ENCODE measurements around a stretch of chr17.

- PRO-cap, 2 experiments = peak in 2 of 2 experiments; most common minus-strand start chr17:17228317 (in 2)
These were observed 8.8 kb downstream of the FLCN start for GRCh38 chr17:17227990-17228813.

GRCh38 chr17:17235900-17236962, 737 bp downstream of the FLCN start:
- PRO-cap, 2 experiments = peak in 1 of 2 experiments; most common plus-strand start chr17:17236098 (in 1)

GRCh38 chr17:17305218-17305861, 2.2 kb downstream of the NT5M start:
- PRO-cap, 2 experiments = no peak in any of the 2 experiments

- PRO-cap, 2 experiments = peak in 1 of 2 experiments; most common plus-strand start chr17:17420961 (in 1); most common minus-strand start chr17:17420482 (in 1)
These were observed 56.3 kb upstream of the MED9 start for GRCh38 chr17:17420127-17421180.

- PRO-cap, 2 experiments = no peak in any of the 2 experiments
These were observed 30.9 kb upstream of the MED9 start for GRCh38 chr17:17445554-17446579.

GRCh38 chr17:17560073-17560682, 31.3 kb downstream of the PEMT start:
- PRO-cap, 2 experiments = no peak in any of the 2 experiments

GRCh38 chr17:17582227-17582672, 9.3 kb downstream of the PEMT start:
- PRO-cap, 2 experiments = no peak in any of the 2 experiments

GRCh38 chr17:17632612-17632863, 41.0 kb upstream of the PEMT start:
- PRO-cap, 2 experiments = no peak in any of the 2 experiments

- PRO-cap, 2 experiments = no peak in any of the 2 experiments
These were observed 41.1 kb downstream of the RAI1 start for GRCh38 chr17:17721986-17723103.

GRCh38 chr17:17723146-17723361, 41.8 kb downstream of the RAI1 start:
- PRO-cap, 2 experiments = no peak in any of the 2 experiments

- PRO-cap, 2 experiments = no peak in any of the 2 experiments
These were observed 55.5 kb downstream of the RAI1 start for GRCh38 chr17:17736751-17737244.

DNA sequence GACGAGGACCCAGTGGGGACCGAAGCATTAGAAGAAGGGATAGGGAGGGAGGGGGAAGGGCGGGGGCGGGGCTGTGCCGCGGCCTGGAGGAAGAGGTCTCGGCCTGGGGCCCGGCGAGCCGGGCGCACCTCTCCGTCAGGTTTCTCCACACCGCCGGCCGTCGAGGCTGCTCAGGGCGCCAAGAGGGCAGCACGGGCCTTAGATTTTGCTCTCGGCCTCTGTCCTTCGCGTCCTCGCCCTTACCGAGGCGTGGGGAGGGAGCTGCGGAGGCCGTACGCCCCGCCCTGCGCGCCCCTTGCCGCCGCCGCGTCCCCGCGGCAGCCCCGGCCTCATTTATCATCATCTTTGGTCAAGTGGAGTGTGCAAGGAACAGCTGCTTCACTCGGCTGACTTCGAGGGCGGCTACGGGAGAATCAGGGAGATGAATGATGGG, 54.1 kb downstream of the SREBF1 start:
- PRO-cap, 2 experiments = peak in 2 of 2 experiments; most common plus-strand start position 105 of the sequence (in 2); most common minus-strand start position 165 of the sequence (in 1)

DNA sequence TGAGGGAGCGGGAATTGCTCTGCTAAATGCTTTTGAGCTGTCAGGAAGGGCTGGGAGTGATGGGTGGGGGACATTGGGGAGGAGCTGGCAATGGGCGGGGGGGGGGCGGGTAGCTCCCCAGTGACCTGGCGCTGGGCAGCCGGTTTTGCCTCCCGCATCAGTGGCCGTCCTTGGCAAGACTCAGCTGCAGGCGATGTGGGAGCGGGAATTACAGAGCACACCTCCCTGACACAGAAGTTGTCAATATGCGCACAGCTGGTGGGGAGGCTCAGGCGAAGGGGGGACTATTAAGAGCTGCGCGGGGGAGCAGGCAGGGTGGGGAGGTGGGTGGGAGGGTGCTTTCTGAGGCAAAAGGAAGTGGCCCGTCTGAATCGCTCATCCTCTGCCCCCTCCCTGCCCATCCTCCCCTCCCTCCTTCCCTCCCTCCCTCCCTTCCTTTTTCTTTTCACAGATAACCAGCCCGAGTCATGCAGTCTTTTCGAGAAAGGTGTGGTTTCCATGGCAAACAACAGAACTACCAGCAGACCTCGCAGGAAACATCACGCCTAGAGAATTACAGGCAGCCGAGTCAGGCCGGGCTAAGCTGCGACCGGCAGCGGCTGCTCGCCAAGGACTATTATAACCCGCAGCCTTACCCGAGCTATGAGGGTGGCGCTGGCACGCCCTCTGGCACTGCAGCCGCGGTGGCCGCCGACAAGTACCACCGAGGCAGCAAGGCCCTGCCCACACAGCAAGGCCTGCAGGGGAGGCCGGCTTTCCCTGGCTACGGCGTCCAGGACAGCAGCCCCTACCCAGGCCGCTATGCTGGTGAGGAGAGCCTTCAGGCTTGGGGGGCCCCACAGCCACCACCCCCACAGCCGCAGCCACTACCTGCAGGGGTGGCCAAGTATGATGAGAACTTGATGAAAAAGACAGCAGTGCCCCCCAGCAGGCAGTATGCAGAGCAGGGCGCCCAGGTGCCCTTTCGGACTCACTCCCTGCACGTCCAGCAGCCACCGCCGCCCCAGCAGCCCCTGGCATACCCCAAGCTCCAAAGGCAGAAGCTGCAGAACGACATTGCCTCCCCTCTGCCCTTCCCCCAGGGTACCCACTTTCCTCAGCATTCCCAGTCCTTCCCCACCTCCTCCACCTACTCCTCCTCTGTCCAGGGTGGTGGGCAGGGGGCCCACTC, 43.9 kb downstream of the SREBF1 start:
- PRO-cap, 2 experiments = no peak in any of the 2 experiments

DNA sequence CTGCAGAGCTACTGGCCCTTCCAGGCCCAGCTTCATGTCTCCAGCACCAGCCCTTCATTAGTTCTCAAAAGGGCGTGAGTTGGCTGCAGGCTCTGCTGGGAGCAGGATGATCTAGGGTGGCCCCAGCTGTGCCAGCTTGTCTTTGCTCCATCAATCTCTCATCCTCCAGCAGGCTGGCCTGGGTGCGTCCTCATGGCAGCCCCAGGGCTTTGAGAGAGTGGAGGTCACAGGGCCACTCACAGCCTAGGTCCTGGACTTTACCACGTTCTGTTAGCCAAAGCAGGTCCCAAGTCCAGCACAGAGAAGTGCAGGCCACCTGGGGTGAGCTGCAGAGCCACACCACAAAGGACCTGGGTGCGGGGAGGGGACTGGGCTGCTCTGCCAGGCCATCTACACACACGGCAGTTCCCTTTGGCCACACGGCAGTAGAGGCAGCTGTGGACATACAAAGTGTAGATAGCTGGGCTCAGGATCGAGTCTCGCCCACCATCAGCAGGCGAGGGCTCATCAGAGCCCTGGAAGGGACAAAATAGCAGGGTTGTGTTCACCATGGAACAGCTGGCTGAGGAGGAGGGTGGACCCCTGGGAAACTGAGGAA, 30.1 kb downstream of the SREBF1 start:
- PRO-cap, 2 experiments = no peak in any of the 2 experiments

- PRO-cap, 2 experiments = no peak in any of the 2 experiments
These were observed 27.3 kb downstream of the SREBF1 start for GRCh38 chr17:17809446-17809862.

GRCh38 chr17:17854072-17854531, 17.3 kb upstream of the SREBF1 start:
- PRO-cap, 2 experiments = no peak in any of the 2 experiments

DNA sequence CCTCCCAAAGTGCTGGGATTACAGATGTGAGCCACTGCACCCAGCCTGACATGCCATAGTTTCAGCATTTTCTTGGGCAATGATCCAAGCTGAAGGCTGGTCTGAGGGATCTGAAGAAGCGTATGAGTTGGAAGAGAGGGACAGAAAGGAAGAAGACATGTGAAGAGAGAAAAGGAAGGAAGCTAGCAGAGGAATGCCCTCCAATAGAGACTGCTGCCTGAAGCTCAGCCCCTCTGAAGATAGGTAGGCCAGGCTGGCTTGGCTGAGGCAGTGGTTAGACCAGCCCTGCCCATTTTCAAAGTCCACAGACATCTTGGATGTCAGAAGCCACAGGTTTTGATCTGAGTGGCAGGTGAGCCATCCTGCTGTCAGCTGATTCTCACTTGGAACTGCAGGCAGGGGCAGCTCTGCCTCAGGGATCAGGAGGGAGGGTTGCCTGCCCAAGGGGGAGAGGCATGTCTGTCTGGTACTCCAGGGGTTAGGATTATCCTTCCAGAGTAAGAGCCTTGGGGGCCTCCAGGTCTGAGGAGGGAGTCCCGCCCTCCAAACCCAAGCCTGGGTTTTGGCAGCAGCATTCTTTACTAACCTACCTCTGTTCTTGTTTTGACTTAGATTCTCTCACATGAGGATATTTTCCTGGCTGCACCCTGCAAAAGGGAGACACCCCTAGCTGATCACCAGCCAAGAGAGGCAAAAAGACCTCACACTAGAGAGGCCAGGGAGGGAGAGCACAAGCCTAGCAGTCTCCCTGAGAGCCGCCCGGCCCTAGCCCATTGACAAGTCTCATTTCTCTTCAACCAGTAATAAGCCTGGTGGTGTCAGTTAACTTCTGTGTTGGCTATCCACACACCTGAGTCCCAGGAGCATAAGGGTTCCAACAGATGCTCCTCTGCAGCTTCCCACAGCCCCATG, 18.3 kb upstream of the SREBF1 start:
- PRO-cap, 2 experiments = no peak in any of the 2 experiments

GRCh38 chr17:18025293-18025976, 13.5 kb downstream of the ATPAF2 start:
- PRO-cap, 2 experiments = no peak in any of the 2 experiments

DNA sequence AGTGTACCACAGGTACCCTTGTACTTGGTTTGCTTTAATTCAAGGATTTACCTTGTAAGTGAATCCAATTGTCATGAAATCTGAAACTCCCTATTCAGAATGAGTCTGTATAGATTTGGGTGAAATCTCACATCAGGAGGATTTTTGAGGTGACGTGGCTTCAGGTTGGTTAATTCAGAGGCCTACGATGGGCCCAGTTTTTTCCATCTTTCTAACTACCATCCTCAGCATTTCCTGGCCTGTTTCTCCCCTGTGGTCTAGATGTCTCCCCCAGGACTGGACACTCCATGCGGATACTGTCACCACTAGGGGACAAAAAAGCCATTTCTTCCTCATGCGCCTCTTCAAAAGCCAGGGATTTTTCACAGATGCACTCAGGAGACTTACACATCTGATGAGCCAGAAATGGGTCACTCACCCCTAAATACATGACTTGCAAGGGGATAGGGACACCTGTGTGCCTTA, 4.7 kb downstream of the GID4 start:
- PRO-cap, 2 experiments = no peak in any of the 2 experiments

- PRO-cap, 2 experiments = no peak in any of the 2 experiments
These were observed 3.6 kb upstream of the MYO15A start for GRCh38 chr17:18104945-18105399.